ENCODE results near the genes TRDMT1 and VIM.

DNA sequence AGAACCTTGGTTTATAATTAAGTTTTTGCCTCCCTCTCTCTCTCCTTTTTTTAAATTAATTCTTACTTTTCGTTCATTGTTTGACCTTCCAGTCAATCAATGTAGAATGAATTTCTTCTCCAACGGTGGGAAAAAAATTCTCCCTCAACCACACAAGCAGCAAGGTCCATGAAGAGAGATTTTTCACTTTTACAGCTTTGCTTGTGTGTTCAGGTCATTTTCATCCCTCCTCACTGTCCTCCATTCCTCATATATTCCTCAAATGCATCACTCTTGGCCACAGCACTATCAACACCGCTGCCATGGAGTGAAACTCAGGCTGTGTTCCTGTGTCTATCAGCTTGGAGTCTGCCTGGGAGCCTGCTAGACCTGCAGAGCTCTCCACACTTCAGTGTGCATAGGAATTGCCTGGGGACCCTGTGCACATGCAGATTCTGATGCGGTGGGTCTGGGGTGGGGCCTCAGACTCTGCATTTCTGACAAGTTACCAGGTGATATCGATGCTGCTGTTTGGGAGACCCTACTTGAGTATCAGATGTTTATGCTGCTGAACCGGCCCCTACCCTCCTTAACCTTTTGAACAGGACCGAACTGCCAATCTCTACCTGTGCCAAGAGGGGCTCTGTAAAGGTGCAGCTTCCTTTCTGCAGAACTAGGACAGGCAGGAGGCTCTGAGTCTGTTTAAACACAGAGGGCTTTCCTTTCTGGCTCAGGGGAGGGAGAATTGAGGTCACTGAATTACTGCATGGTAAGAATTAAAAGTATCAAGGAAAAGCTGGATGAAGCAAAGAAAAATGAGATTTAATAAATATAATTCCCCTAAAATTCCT lies 107.3 kb upstream of the C1QL3 start:
- PRO-cap, 7 experiments = no peak in any of the 7 experiments
- RAMPAGE, long total RNA, 2 experiments = no peak in any of the 2 experiments

- PRO-cap, 7 experiments = peak in 1 of 7 experiments; most common minus-strand start chr10:16951123 (in 1)
- RAMPAGE, long total RNA, 2 experiments = no peak in any of the 2 experiments
Observed at GRCh38 chr10:16950990-16951599, 133.9 kb upstream of the RSU1 start.

- PRO-cap, 7 experiments = peak in 7 of 7 experiments; most common plus-strand start chr10:17201738 (in 5); most common minus-strand start chr10:17201393 (in 6)
- RAMPAGE, long total RNA, 2 experiments = start-site peak on the minus strand in 2 of 2 experiments, at chr10:17201341-17201654 at its widest, 20 to 294 reads per replicate
Observed at GRCh38 chr10:17200823-17201867, at the start of gene TRDMT1. TSS of gene TRDMT1 (minus strand) at chr10:17201672.

DNA sequence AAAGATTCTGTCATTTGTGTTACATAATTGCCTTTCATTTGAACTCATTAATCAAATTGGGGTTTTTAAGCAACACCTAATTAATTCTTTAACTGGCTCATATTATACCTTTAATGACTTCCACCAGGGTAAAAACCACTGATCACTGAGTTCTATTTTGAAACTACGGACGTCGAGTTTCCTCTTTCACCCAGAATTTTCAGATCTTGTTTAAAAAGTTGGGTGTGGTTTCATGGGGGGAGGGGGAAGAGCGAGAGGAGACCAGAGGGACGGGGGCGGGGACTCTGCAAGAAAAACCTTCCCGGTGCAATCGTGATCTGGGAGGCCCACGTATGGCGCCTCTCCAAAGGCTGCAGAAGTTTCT lies at the start of gene VIM:
Gene VIM, plus strand, starts transcription at position 320 of the 364 bp plus-strand sequence.
- PRO-cap, 7 experiments = peak in 7 of 7 experiments; most common plus-strand start position 309 of the sequence (in 4); most common minus-strand start position 200 of the sequence (in 4)
- RAMPAGE, long total RNA, 2 experiments = no peak in any of the 2 experiments

- PRO-cap, 7 experiments = peak in 5 of 7 experiments; most common plus-strand start chr10:17349007 (in 3); most common minus-strand start chr10:17348873 (in 2)
- RAMPAGE, long total RNA, 2 experiments = no peak in any of the 2 experiments
Observed at GRCh38 chr10:17348592-17349303, 105.6 kb downstream of the ST8SIA6 start.

GRCh38 chr10:17445331-17446240 lies 8.8 kb downstream of the ST8SIA6 start:
- PRO-cap, 7 experiments = no peak in any of the 7 experiments
- RAMPAGE, long total RNA, 2 experiments = no peak in any of the 2 experiments

GRCh38 chr10:17451966-17452504 lies 2.4 kb downstream of the ST8SIA6 start:
- PRO-cap, 7 experiments = no peak in any of the 7 experiments
- RAMPAGE, long total RNA, 2 experiments = no peak in any of the 2 experiments

DNA sequence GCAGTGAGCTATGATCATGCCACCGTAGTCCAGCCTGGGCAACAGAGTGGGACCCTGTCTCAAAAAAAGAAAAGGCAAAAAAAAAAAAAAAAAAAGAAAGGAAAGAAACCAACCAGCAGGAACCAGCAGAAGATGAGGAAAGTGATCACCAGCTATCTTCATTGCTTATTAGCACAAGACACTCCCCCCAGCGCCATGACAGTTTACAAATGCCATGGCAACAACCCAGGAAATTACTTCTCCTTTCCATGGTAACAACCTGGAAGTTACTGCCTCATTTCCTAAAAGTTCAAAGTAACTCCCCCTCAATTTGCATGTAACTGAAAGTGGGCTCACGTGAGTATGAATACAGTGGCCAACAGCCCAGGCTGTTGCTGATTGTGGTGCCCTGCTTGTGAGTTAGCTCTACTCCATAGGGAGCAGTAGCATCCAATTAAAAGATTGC lies 18.4 kb upstream of the ST8SIA6 start:
- PRO-cap, 7 experiments = no peak in any of the 7 experiments
- RAMPAGE, long total RNA, 2 experiments = no peak in any of the 2 experiments

DNA sequence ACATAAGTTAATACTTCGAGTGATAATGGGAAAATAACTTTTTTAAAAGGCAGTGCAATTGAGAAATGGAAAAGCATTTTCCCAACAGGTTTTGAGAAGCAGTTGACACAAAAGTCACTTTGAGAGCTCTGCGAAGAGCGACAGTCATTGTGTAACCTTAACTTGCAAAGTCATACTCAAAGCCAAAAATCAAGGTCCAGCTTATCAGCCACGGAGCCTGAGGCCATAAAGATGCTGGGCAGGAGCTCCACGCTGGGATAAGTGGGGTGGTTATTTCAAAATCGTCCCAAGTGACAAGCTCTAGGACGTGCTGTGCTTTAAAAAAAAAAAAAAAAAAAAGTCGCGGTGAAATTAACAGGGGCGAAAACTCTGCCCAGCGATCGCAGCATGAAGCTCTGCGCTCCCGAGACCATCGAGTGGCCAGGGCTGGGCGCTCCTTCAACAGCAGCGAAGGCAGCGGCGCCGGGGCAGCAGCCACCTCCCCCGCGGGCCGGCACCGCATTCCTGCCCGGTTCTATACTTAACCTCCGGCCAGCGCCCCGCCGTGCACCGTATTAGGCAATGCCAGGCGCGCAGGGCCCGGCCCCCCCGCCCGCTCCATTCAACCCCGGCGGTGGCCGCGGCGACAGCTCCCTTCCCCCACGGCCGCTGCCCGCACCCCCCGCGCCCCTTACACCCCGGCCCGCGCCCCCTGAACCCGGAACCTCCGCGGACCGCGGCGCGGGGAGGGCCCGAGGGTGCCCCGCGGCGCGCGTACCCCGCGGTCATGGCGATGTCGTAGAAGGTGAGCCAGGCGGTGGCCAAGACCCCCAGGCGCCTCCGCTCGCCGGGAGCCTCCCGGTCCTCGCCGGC lies 622 bp downstream of the HACD1 start:
- PRO-cap, 7 experiments = peak in 5 of 7 experiments; most common plus-strand start position 600 of the sequence (in 3); most common minus-strand start position 418 of the sequence (in 3)
- RAMPAGE, long total RNA, 2 experiments = no peak in any of the 2 experiments

DNA sequence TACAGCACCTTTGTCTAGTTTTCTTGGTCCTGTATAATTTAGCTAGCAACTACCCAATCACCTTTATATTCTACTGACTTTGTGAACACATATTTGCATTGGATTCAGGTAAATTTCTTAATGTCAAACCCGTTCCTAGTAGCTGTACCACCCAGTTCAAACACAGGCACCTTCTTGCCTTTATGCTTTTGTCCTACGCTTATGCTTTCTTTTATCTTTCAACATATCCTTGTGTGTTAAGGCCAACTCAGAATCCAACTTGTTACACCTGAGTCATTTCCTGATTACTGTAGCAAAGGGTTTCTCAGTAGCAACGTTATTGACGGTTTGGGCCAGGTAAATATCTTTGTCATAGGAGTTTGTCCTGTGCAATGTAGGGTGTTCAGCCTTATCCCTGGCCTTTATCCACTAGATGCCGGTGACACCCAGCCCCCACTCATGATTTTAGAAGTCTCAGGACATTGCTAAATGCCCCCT lies 2.0 kb downstream of the STAM start:
- PRO-cap, 7 experiments = no peak in any of the 7 experiments
- RAMPAGE, long total RNA, 2 experiments = no peak in any of the 2 experiments

- PRO-cap, 7 experiments = peak in 1 of 7 experiments; most common plus-strand start chr10:17756996 (in 1)
- RAMPAGE, long total RNA, 2 experiments = no peak in any of the 2 experiments
Observed at GRCh38 chr10:17756723-17757542, 4.9 kb downstream of the TMEM236 start.

DNA sequence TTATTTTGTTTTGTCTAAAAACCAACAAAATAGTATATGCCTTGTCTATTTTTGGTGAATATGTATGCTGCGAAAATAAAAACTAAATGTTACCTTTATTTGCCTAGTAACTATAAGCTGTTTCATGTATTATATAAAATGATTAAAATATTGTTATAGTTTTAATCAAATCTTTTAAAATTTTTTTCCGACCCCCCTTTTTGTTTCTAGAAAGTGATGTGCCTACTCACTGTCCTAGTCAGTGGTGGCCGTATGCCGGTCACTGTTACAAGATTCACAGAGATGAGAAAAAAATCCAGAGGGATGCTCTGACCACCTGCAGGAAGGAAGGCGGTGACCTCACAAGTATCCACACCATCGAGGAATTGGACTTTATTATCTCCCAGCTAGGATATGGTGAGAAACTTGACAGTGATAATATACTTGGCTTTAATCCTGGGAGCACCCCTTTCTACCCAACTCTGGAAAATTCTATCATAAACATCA lies 40.3 kb downstream of the MRC1 start:
- PRO-cap, 7 experiments = no peak in any of the 7 experiments
- RAMPAGE, long total RNA, 2 experiments = start-site peak on the plus strand in 1 of 2 experiments, centred at position 291 of the sequence, 22 reads per replicate

- PRO-cap, 7 experiments = no peak in any of the 7 experiments
- RAMPAGE, long total RNA, 2 experiments = no peak in any of the 2 experiments
Observed at GRCh38 chr10:17863513-17863712, 54.3 kb downstream of the MRC1 start.

DNA sequence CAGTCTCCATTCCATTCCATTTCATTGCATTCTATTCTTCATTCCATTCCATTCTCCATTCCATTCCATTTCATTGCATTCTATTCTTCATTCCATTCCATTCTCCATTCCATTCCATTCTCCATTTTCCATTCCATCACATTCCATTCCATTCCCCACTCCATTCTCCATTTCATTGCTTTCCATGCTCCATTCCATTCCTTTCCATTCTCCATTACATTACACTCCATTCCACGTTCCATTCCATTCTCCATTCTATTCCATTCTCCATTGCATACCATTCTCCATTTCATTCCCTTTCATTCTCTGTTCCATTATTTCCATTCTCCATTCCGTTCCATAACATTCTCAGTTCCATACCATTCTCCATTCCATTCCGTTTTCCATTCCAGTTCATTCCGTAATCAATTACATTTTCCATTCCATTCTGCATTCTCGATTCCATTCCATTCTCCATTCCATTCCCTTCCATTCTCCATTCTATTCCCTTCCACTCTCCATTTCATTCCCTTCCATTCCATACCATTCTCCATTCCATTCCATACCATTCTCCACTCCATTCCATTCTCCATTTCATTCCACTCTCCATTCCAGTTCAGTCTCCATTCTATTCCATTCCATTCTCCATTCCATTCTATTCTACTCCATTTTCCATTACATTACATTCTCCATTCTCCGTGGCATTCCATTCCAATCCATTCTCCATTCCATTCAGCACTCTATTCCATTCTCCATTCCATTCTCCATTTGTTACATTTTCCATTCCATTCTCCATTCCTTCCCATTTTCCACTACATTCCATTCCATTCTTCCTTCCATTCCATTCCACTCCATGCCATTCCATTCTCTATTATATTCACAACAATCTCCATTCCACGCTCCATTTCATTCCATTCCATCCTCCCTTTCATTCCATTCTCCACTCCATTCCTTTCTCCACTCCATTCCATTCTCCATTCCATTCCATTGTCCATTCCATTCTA lies 86.2 kb downstream of the NSUN6 start:
- PRO-cap, 7 experiments = no peak in any of the 7 experiments
- RAMPAGE, long total RNA, 2 experiments = no peak in any of the 2 experiments

DNA sequence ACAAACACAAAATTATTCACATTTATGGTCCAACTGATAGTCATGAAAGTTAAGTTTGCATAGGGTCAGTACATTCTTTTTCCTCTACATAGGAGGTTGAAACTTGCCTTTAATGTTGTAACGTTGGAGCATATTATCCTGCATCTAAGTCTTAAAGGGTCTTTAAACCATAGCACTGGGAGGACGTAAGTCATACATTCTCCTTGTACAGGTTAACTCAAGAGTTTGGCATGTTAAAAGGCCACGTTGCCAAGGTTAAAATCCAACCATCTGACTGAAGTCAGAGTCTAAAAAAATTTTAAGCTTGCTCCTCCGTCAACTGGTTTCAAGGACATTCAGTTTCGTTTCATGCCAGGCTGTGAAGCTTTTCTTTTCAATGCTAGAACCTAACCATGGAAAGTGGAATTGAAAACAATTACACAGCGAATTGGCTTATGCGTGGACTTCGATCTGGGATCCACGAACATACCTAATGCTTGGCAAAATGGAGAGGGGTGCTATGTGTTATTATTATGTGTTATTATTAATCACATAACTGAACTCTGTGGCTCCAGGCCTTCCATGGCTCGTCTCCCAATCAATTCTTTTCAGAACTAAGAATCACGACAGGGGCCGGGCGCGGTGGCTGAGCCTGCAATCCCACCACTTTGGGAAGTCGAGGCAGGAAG lies 985 bp upstream of the ARL5B start:
- PRO-cap, 7 experiments = peak in 6 of 7 experiments; most common plus-strand start position 334 of the sequence (in 3); most common minus-strand start position 333 of the sequence (in 6)
- RAMPAGE, long total RNA, 2 experiments = no peak in any of the 2 experiments

- PRO-cap, 7 experiments = no peak in any of the 7 experiments
- RAMPAGE, long total RNA, 2 experiments = no peak in any of the 2 experiments
Observed at GRCh38 chr10:19826565-19827399, 10.6 kb downstream of the PLXDC2 start.

DNA sequence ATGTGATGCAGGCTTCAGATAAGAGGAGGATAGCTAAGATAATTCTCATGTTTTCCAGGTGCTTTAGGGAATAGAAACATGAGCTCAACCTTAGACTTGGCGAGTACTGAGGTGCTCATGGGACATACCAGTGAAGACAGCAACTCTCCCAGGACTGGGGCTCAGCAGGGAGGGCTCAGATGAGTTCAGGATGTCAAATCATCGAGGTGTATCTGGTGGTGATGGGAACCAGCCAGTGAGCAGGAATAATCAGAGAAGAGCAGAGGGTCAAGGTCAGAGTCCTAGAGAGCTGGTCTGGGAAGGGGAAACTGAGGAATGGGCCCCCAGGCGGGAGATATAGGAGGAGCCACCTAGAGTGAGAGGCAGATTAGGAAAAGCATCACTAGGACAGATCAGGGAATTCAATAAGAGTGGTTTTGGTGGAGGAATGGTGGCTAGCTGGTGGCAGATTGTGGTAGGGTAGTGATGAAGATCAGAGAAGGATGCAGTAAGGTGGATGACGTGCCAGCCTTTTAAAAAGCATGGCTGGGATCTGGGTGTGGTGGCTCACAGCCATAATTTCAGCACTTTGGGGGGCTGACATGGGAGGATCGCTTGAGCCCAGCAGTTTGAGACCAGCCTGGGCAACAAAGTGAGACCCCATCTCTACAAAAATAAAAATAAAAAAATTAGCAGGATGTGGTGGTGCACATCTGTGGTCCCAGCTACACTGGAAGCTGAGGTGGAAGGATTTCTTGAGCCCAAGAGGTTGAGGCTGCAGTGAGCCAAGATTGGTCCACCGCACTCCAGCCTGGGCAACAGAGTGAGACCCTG lies 19.3 kb downstream of the PLXDC2 start:
- PRO-cap, 7 experiments = no peak in any of the 7 experiments
- RAMPAGE, long total RNA, 2 experiments = no peak in any of the 2 experiments

DNA sequence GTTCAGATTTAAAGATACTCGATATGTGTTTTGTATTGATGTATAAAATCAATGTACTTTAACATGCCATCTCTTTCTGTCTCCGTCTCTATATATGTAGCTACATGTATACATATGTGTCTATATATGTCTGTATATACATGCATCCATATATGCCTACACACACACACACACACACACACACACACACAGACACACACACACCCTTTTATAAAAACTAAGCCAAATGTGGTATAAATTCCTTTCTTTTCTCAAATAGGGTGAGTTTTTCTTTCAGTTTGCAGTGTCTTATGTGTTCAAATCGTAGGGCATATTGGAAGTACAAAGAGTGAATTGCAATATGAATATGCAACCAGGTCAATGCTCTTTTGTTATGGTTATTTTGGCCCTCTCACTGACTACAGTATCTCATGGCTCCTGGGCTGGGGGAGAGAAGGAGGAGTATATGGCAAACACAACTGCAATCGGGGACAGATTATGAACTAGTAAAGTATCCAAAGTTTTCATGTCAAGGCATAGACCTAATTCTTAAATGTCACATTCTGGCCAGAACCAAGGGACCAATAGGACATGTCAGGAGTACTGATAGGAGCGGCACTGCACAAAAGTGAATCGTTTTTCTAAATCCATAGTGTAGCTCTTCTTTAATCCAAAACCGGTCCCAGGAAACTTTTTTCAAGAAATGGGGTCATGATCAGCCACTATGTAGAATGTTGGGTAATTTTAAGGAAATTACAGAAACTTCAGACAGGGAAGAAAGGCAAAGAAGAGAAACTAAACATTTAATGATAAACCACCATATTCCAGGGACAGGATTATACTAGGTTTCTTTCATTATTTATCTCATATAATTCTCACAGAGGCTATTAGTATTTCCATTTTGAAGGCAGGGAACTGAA lies 302.0 kb downstream of the PLXDC2 start:
- PRO-cap, 7 experiments = no peak in any of the 7 experiments
- RAMPAGE, long total RNA, 2 experiments = no peak in any of the 2 experiments

DNA sequence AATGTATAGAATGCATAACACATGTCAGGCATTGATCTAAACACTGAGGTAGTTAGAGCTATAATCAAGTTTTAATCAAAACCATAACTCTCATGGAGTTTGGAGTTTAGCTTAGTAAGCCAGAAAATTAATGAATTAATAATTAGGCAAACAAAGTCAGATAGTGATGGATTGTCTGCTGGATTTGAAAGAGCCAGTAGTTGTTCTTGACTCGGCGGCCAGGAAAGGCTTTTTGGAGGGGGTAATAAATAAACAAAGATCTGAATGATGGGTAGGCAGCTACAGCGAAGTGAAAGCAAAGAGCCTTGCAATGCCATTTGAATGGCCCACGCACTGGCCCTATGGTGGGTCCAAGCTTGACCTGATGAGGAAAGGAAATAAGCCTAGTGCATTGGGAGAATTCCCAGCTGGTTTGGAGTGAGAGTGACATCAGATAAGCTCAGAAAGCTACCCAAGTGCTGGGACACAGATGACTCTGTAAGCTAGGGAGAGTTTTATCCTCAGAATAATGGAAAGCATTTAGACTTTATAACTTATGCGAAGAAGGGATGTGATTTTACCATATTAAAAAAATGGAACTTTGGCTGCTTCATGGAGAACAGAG lies 365.2 kb downstream of the PLXDC2 start:
- PRO-cap, 7 experiments = no peak in any of the 7 experiments
- RAMPAGE, long total RNA, 2 experiments = no peak in any of the 2 experiments

DNA sequence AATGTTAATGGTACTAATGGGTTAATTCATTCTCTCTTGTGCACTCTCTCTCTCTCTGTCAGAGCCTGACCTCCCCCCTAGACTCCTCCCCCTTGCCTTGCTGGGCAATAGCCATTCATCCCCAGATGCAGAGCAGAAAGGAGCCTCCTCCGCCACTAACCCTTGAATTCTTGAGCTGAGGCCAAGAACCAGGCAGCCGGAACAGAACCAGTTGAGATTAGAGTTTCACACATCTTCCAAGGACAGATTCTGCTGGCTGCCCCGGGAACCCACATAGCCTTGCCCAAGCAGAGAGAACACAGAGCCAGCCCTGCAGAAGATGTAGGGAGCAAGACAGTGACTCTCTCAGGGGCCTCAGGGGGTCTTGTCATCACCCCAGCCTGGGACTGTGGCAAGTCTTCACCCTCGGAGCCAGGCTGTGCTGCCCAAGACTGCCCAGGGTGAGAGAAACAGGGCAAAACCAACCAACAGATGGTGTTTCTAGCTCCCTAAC lies 209.5 kb downstream of the SKIDA1 start:
- PRO-cap, 7 experiments = peak in 6 of 7 experiments; most common plus-strand start position 114 of the sequence (in 6)
- RAMPAGE, long total RNA, 2 experiments = no peak in any of the 2 experiments